Jejunum (tissue), 1 donor: ENCODE measurements around a stretch of chr5.

DNA sequence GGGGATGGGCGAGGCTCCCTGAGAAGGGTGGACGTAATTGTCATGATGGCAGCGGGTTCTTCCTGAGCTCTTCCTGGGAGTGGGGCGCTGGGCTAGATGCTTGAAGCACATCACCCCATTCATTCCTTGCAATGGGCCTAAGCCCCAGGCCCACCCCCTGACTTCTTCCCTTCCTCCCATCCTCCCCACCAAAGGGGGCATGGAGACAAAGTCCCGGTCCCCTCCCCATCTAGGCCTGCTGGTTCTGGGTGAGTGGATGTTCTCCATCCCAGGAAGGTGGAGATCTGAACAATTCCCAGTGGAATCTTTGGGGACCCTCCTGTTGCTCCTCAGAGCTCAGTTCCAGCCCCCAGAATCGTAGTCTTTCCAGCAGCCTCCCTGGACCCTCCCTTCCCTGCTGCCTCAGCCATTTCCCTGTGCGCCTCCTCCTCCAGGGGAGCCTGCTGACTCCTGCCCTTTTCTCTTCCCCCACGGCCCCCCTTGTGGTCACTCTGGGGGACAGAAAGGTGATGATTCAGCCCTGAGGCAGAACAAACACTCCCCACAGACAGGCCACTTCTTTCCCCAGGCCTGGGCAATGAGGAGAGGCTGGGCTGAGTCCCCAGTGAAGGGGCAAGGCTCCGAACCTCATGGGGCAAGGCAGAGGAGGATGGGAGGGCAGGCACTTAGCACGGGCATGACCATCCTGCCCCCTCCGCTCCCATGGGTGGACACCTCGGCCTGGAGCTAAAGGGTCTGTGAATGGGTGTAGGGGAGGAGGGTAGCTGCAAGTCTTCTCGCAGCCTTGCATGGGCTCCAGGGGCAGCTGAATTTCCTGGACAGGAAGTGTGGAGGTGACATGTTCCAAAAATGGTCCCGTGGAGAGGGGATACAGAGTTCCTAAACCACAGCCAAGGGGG is 21.1 kb downstream of the CSF1R start:
- PRO-cap: no peak

- PRO-cap: bidirectional peak, plus-strand start at chr5:150167486, minus-strand start at chr5:150167351; unidirectional peak, minus-strand start at chr5:150167644
Measured at GRCh38 chr5:150167127-150167787, 679 bp downstream of the CDX1 start.

GRCh38 chr5:150180147-150180547 is 9.7 kb upstream of the SLC6A7 start:
- PRO-cap: no peak

DNA sequence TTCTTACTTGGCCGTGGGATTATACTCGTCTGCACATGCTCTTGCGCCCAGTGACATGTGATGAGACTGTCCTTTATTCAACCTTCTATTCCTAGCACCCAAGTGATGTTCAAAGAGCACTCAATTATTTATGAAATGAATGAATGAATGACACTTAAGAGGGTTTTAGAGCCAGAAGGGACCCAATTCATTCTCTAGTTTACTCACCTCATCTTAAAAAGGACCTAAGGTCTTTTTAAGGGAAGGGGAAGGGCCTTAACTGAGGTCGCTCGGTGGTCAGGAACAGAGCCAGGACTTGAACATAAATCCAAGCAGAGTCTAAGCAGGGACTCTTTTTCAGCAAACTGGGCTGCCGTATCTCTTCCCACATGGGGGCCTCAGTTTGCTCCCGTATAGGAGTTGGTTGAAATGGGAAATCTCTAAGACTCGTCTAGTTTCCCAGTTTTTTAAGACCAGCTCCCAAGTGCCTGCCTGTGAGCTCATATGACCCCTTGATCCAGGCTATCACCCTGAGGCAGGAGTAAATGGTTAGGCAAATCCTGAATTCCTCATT is 3.3 kb downstream of the ARSI start:
- PRO-cap: no peak

GRCh38 chr5:150339979-150340592 is 17.4 kb upstream of the TCOF1 start:
- PRO-cap: no peak

- PRO-cap: no peak
Measured at GRCh38 chr5:150374884-150375405, 17.4 kb downstream of the TCOF1 start.

- PRO-cap: no peak
Measured at GRCh38 chr5:150385973-150386461, 26.7 kb downstream of the CD74 start.

DNA sequence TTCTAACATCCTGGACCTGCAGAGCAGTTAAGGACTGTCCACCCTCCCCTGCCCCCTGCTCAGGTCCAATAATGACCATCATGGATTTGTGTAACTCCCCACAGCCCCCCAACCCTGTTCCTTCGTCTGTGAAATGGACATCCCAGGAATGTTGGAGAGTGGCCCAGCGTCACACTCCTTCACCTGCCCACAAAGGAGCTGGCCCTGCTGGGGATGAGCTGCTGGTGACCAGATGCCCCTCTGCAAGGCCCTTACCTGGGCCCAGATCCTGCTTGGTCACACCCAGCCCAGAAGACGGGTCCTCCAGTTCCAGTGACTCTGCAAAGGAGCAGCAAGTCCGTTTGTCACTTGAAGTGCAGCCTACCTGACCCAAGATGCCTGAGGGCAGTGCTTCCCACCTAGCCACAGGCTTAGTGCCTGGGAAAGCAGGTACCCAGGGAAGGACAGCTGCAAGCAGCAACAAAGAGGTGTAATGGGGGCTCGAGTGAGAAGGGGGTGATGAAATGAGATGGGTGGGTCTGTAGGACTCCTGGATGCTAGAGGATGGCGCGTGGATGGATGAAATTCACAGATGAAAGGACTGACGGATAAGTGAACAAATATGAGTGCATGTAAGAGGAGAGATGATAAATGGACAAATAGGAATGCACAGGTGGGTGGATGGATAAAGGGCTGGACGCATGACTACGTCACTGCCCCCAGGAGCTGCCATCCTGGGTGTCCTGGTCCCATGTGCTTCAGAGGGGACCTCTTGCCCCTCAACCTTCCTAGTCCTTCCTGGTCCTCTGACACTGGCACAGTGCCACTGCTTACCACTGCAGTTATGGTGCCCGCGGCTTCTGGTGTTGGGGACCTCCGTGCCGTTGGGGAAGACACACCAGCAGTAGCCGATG is 10.2 kb downstream of the CD74 start:
- PRO-cap: no peak

- PRO-cap: bidirectional peak, plus-strand start at chr5:150428368, minus-strand start at chr5:150428258; bidirectional peak, plus-strand start at chr5:150428748, minus-strand start at chr5:150428610
Measured at GRCh38 chr5:150428063-150428890, 15.6 kb upstream of the CD74 start.

DNA sequence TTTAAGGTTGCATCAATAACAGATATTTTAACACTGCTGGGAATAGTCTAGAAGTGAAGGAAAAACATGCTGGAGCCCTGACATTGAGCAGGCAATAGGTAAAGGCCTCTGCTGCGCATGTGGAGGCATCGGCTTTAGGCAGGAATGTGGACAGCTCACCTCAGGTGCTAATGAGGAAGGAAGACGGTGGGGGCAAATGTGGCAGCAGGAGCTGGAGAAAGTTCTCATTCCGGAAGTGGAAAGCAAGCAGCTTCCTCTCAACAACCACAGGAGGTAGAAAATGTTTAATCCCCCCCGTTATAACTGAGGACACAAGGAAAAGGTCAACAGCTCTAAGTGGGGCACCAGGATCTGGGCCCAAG is 7.5 kb upstream of the RPS14 start:
- PRO-cap: no peak

DNA sequence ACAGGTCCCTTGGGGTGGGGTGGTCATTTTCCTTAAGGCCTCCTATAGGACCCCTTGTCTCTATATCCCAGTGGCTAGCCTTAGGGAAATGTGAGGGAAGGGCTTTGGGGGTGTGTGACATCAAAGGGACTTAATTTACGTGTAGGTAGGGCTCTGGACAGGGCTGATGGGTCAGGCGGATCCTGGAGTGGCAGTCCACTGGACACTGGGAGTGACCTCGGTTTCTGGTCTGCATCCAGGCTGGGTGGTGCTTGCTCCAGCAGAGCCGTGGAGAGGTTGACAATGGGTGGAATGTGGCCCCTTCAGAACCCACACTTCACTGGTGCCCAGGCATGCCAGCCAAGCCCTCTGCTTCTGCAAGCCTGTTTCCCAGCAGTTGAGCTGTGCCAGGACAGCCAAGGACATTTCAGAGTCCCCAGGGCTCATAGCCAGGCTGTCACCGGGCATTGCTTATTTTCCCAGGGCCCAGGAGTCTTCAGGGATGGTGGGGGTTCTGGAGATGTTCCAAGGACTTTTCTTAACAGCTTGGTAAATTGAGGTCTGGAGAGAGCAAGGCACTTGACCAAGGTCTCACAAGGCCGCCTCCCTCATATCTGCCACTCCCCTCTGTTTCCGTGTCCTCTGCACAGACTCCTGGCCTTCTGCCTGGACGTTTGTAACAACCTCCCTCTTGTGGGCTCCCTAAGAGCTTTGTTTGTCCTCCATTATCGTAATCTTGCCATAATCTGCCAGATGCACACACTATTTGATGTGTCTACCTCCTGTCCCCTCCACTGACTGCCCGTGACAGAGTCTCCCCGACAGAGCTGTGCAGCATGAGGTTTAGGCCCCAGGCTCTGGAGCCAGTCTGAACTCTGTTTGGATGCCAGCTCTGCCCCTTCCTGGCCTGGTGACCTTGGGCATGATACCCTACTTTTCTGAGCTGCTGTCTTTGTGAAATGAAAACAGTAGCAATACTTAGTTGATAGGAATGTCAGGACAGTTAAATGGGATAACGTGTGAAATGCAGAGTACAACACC is 3.8 kb upstream of the NDST1 start:
- PRO-cap: no peak

DNA sequence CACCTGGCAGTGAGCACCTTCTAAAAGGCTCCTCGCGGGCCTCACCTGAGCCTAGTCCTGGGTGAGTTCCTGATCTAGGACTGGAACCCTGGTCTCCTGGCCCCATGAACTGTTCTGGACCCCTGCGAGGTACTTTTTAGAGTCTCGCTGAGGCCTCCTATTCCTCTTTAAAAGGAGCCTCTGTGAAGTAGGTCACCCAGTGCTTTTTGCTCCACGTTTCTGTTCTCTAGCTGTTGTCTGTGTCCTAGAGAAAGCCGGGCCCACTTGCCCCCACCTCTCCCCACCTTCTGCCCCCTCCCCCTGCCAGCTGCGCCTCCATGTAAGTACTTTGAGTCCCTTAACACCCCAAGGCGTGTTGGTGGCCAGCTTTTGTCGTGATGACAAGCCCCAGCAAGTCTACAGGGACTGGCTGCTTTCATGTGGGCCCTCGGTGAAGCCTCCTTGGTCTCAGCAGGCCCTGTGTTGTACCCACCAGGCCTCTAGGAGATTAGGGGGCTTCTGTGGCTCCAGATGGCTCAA is 1.5 kb upstream of the NDST1 start:
- PRO-cap: no peak

DNA sequence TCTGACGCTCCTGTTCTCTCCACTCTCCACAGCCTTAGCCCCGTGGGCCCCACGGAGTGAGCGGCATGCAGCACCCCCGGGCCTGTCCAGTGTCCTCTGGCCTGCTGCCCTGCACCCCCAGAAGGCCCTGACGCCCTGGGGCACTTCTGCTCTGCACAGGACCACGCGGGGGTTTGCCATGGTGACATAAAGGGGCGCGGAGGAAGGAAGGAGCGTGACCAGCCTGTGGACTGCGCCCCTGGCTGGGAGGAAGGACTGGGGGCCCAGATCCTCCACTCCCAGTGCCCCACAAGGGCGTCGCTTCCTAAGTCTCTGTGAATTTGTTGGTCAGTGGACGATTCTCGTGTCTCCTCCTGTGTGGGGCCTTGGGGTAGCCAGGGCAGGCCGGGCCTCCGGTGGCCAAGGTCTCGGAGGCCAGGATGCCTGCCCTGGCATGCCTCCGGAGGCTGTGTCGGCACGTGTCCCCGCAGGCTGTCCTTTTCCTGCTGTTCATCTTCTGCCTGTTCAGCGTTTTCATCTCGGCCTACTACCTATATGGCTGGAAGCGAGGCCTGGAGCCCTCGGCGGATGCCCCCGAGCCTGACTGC is 13.0 kb downstream of the NDST1 start:
- PRO-cap: no peak

DNA sequence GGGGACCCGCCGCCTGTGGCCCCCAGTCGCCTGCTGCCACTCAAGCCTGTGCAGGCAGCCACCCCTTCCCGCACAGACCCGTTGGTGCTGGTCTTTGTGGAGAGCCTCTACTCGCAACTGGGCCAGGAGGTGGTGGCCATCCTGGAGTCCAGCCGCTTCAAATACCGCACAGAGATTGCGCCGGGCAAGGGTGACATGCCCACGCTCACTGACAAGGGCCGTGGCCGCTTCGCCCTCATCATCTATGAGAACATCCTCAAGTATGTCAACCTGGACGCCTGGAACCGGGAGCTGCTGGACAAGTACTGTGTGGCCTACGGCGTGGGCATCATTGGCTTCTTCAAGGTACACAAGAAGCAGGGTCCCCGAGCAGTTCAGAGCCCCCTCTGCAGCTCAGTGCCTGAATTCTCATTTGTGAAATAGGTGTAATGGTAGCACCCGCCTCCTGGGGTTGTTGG is 13.5 kb downstream of the NDST1 start:
- PRO-cap: no peak

- PRO-cap: bidirectional peak, plus-strand start at chr5:150586013, minus-strand start at chr5:150585862
Measured at GRCh38 chr5:150585649-150586432, 54.6 kb upstream of the SYNPO start.

GRCh38 chr5:150603036-150603705 is 37.3 kb upstream of the SYNPO start:
- PRO-cap: no peak

- PRO-cap: no peak
Measured at GRCh38 chr5:150617014-150617396, 23.5 kb upstream of the SYNPO start.

DNA sequence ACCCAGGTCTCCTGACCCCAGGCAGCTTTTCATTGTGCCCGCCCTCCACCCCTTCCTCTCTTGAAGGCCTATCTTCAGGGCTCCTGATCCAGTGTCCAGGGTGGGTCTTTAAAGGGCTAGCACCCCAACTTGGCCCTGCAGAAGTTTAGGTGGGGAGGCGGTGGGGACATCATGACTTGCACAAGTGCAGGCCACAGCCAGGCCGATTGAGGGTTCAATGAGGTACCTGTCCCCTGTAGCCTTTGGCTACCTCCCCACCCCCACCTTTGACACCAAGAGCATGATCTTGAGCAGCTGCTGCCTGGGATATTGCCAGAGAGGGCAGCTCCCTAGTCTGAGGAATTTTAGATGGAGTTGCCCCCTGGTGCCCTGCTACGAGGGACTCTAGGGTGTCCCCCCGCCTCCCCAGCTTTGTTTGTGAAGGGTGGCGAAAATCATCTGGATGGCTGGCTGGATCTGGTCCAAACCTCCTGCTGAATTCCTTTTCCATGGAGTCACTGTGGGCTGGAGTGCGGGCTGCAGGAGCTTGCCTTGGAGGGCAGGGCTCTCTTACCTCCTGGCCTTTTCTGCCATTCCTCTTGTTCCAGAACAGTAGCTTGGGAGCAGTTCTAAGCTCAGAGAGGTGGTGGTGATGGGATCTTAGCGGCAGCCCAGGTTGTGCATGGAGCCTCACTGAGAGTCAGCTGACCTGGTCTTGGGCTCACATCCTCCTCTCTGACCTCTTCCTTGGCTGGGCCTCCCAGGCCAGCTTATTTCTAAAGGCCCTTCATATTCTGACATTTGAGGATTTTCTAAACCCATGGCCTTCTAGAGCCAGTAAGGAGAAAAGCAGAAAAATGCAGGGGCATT is 2.0 kb downstream of the SYNPO start:
- PRO-cap: no peak

- PRO-cap: no peak
Measured at GRCh38 chr5:150644188-150645135, 4.0 kb downstream of the SYNPO start.

DNA sequence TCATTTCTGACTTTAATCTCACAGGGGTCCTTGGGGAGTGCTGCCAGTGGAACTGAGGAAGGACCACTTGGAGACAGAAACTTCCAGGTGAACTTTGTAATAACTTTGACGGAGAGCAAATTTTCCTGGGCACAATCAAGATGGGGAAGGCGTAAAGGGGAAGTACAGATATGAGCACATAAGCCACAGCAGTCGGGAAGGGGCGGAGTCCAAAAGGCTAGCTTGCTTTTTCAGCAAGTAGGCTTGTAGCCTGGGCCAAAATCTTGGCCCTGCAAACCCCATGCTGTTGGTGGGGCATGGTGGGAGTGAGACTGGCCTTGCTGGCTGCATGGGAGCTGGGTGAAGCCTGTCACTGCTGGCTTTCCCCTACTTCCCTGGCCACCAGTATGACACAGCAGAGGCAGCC is 24.3 kb downstream of the DCTN4 start:
- PRO-cap: no peak